ENCODE results near the gene IGFBP2.

DNA sequence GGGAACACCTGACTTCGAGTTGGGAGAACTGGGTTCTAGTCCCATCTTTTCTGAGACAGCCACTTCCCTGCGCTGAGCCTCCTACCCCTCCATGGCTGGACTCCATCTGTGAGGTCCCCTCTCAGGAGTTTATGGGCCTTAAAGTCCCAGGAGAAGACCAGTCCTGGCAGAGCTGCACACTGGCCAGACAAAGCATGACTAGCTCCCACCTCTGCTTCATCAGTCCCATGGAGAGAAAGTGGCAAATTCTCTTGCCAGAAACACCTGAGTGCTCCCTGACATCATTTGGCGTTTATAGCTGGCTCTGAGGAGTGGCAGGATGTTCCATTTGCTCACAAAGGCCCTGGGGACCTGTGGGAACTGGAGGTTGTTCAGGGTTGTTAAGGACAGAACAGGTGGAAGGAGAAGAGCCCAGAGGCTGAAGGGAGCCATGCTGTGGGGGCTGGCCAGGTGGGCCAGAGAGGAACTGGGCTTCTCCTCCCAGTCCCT lies 56.0 kb downstream of the RPL37A start:
- RRBS, result no CpG with 5 or more reads among the region's 3 CpGs

- RRBS, result 4% methylated on average over 27 of the region's 57 CpGs
These were observed at the start of gene IGFBP2 for GRCh38 chr2:216632956-216633531. Gene IGFBP2, plus strand, starts transcription at chr2:216633420.

- RRBS, result no CpG with 5 or more reads among the region's 7 CpGs
These were observed 16.4 kb downstream of the IGFBP2 start for GRCh38 chr2:216649371-216650270.

DNA sequence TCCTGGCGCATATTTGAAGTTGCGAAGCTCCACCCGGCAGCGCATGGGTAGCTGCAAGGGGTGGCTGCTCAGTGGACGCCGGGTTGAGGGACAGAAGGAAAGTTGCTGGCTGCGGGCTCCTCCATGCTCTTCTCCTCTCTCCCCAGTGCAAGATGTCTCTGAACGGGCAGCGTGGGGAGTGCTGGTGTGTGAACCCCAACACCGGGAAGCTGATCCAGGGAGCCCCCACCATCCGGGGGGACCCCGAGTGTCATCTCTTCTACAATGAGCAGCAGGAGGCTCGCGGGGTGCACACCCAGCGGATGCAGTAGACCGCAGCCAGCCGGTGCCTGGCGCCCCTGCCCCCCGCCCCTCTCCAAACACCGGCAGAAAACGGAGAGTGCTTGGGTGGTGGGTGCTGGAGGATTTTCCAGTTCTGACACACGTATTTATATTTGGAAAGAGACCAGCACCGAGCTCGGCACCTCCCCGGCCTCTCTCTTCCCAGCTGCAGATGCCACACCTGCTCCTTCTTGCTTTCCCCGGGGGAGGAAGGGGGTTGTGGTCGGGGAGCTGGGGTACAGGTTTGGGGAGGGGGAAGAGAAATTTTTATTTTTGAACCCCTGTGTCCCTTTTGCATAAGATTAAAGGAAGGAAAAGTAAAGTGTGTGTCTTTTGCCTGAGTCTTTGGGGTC lies 30.7 kb downstream of the IGFBP2 start:
- RRBS, result 92% methylated on average over 12 of the region's 27 CpGs

DNA sequence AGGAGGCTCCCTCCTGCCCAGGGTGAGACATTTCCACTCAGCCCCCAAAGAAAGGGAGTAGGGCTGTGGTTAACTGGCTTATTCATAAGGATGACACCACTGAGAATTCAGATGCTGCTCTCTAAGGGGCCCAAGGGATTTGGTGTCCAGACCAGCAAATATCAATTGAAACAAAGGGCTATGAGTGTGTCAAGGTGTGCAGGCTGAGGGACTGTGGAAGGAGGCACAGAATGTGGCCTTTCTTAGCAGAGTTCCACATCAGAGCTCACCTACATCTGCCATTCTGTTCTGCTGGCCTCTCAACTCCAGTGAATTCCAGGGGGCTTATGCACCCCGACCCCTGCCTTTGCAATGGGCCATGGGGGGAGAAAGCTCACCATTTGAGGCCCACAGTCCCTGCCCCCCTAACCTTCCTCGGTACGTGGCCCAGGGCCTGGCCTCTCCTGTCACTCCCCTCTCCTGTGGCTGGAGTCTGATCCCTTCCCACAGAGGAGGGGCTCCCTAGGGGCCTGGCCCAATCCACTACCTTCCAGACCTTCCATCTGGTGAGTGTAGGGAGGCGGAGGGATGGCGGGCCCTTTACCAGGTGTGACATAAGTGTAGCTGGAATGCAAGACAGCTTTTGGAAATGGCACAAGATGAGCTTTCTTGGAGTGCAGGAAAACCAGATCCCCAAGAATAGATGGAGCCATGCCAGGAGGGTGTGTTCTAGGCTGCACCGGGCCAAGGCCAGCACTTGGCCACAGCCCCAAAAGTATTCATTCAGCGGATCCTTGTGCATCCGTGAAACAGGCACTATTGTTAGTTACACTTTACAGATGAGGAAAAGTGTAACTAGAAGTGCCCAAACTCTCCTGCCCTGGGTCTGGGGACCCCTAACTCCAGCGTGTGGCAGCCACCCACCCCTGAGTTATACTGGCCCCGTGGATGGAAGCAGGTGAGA lies 30.2 kb downstream of the IGFBP5 start:
- RRBS, result no CpG with 5 or more reads among the region's 10 CpGs

DNA sequence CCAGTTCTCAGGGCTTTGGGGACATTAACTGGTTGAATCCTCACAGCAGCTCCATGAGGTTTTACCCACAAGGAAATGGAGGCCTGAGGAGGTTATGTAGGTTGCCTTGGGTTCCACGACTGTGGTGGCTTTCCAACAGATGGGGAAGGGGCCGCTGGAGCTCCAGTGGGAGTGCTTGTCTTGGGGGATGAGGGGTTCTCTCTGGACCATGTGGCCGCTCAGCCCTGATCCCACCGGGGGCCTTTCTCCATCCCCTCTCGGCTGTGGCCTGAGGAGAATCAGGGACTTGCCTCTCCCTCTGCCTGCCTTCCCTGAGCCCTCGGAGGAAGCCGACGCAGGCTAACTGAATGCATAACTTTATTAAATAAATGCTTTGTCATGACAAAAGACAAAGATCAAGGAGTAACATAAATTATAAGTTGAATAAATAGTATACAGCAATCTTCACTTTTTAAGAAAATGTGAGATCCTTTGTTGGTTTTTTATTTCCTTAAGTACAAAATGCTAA lies 23.5 kb downstream of the IGFBP5 start:
- RRBS, result no CpG with 5 or more reads among the region's 8 CpGs

GRCh38 chr2:217035986-217036348 lies 176.1 kb upstream of the TNP1 start:
- RRBS, result no CpG with 5 or more reads among the region's 4 CpGs

- RRBS, result no CpG with 5 or more reads among the region's 15 CpGs
These were observed 206.9 kb upstream of the TNP1 start for GRCh38 chr2:217066645-217067329.

GRCh38 chr2:217074715-217075386 lies 215.0 kb upstream of the TNP1 start:
- RRBS, result no CpG with 5 or more reads among the region's 7 CpGs

DNA sequence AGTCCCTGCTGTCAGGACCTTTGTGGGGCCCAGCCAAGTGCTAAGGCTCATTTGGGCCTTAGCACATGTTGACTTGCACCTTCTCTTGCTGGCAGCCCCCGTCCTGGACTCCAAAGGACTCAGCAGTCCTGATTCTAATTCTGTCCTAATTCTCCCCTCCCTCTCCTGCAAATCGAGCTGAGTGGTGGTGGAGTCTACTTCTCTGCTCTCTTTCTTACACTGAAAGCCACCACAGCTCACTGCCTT lies 215.4 kb upstream of the TNP1 start:
- RRBS, result no CpG with 5 or more reads among the region's 2 CpGs

- RRBS, result no CpG with 5 or more reads among the region's 3 CpGs
These were observed 245.9 kb upstream of the TNP1 start for GRCh38 chr2:217105693-217106179.

GRCh38 chr2:217223255-217223955 lies 363.5 kb upstream of the TNP1 start:
- RRBS, result no CpG with 5 or more reads among the region's 8 CpGs

GRCh38 chr2:217310190-217310498 lies 450.3 kb upstream of the TNP1 start:
- RRBS, result no CpG with 5 or more reads among the region's 3 CpGs

GRCh38 chr2:217801035-217801672 lies 201.6 kb downstream of the TNS1 start:
- RRBS, result no CpG with 5 or more reads among the region's 12 CpGs

DNA sequence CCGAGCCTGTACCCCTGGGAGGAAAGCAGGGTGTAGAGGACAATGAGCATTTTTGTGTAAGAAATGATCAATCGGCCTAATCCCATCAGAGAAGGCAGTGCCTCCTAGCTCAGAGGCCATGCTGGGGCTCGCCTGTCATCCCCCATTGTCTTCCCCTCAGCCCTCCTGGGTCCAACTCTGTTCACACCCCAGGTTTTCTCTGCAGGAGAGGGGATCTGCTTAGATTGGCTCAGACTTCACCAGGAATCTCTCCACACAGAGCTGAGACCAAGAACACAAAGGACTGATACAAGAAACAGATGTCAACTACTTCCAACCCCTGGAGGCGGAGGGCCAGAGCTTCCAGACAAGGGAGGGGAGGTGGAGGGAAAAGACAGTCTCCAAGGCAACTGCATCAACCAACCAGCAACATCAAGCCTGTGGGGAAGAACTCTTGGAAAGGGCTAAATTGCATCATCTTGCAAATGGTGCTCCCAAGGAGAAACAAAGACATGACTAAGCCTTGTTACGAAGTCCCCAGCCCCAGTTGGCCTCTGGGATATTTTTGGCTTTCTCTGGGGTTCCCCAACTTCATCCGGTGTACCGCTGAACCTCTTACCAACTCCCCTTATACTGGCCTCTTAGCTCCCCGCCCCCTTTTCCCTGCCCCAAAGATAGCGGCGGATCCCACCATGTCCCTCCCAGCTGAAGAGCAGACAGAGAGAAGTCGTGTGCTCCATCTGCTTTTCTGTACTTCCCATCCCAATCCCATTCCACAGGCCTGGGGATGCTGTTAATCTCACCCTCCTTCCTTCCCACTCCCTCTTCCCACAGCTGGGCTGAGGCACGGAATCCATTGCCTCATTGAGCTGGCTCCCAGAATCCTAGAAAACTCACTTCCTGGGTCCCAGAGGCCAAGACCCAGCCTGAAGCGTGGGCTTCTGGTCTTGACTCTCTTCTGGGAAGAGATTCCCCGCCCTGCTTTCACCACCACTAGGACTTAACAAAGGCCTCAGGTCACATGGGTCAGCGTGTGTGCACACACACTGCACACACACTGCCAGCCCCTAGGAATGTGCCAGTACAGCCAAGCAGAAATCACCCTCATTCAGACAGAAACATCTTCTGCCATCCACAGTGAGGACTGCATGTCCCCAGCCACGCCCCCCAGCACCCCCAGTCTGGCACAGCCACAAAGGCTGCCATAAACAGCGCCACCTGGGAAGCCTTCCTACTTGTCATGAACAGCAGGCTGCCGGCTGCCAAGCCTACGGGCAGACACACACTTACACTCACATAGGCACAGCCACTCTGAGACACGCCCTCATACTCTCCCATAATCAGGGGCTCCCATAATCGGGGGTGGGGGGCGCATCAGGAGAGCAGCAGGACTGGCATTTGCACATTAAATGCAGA lies 166.1 kb downstream of the TNS1 start:
- RRBS, result no CpG with 5 or more reads among the region's 22 CpGs

- RRBS, result no CpG with 5 or more reads among the region's 5 CpGs
These were observed 111.0 kb downstream of the TNS1 start for GRCh38 chr2:217891749-217892329.

DNA sequence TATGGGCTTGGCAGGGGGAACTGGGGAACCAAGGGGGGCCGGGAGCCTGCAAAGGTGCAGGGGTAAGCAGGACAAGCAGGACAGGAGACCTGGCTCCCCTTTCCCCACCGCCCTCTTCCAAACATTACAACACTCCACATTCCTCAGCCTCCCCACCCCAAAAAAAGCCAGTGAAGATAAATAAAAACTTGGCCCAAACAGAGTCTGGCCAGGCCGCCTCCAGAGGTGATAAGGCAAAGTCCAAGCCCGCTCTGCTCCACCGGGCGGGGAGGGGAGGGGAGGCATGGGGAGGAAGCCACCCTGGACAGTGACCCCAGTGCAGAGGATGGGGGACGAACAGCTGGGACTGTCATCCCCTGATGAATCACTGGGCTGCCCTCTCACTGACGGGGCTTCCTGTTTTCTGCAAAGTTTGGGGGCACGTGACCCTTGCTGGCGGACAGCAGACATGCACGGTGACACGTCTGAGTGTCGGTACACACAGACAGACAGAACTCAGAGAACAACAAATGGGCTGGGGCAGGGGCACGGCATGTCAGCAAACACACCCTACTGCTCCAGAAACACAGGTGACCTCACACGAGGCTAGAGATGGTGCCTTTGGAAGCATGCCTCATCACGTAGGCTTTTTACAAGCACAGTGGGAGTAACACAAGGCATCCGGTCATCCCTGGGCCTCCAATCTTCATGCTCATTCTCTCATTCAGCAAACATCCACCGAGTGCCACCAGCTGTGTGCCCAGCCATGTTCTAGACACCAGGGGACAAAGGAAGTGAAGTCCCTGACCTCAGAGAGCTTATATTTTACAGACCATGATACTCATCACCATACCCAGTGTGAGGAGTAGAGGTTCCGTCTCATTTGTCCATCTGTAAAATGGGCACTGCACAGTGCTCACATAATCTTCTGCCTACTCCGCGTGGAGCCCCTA lies 100.1 kb downstream of the TNS1 start:
- RRBS, result no CpG with 5 or more reads among the region's 21 CpGs

DNA sequence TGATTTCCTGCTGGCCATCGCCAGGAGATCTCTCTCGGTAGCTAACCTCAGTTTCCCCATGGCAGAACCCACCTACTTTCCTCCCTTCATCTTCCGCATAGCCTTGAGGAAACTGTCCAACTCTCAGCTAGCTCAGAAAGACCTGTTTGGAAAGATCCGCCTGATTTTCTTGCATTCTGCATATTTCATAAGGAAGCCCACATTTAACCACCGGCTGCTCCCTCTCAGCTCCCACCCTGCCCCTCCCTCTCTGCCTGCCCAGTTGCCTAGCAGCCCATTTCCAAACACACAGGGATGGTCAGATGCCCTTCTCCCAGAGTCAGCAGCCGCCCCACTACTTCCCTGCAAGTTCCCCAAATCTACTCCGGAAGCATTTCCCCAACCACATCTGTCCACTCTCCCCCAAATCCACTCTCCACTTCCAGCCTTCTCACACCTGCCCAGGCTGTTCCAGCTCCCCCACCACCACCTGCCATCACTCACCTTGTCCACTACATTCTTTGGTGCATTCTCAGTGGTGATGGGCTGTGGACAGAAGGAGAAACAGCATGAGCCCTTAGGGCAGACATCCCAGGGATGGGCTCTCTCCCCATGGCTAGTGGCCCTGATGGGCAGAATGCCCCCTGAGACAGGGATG lies 96.0 kb downstream of the TNS1 start:
- RRBS, result no CpG with 5 or more reads among the region's 7 CpGs

DNA sequence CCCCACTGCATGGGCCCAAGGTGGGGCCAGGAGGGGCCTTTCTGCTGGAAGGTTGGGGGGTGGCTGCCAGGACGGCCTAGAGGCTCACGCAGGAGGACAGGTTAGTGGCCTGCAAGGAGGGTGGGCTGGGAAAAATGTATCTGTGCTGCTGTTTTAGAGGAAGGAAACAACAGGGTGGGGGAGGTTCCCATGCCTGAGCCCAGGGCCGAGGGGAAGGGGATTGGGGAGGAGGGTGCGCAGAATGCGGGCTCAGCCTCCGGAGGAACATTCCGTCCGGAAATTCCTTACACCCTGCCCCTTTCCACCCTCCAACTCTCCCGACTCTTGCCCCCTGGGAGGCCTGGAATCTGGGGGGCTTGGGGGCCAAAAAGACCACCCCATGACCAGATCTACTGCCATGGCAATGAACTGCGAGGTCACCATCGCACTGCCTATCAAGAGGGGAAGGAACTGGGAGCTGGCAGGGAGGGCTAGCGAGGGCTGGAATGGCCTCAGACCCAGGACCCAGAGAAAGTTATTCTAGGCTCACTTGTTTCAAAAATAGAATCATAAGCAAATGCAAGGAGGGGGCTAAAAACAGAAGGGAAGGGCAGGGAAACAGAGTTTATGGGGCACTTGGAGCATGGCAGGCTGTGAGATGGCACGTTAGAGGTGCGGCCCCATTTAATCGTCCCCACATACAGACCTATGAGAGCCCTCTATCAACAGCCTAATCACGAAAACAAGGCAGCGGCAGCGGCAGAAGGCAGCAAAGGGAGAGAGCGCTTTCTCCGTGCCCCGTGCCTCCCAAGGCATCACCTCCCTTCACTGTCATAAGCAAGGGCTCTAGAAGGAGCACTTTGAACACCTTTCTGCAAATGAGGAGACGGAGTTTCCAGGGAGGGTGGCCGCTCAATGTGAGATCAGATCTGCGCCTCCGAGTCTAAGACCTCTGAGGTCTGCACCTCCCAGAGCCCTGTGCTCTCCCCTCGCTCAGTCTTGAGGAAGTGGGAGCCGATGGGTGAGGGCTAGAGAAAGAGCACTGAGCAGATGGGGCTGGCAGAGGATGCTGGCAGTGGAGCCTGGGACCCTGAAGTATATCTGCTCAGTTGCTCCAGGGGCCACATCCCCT lies 90.3 kb downstream of the TNS1 start:
- RRBS, result no CpG with 5 or more reads among the region's 27 CpGs

- RRBS, result no CpG with 5 or more reads among the region's 11 CpGs
These were observed 80.9 kb downstream of the TNS1 start for GRCh38 chr2:217921818-217922356.

Measured in AG09309 (cell line).